ENCODE measurements around the genes GAGE12J, USP27X, CLCN5, AKAP4, CENPVL1 and XAGE5.

DNA sequence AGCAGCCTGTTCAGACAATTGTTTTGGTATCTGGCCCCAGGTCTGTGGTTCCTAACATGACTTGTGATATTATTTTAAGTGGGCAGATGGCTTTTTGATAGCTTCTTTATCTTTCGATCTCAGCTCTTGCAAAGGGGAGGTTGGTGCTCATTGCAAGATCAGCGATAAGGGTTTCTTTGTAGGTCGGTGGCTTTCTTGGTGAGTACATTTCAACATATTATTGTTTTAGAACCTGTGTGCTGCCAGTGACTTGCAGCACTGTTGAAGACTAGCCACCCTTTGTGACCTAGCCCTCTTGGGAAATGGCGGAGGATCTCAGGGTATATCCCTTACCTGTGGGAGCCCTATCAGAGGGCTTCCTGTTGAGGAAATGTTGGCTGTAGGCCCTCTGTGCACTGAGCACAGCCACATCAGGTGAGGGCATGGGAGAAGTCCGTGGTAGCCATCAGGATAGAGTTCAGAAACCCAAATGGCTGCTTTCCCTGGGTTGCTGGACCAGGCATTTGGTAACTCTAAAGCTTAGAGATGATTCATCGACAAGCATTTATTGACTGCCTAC lies 3.9 kb downstream of the PPP1R3F start:
- PRO-cap: no peak
- RAMPAGE, long total RNA, 2 experiments: no peak in any of the 2 experiments

GRCh38 chrX:49308702-49309502 lies 5.5 kb downstream of the GAGE10 start:
- PRO-cap: no peak
- RAMPAGE, long total RNA, 2 experiments: no peak in any of the 2 experiments

- PRO-cap: no peak
- RAMPAGE, long total RNA, 2 experiments: no peak in any of the 2 experiments
Observed at GRCh38 chrX:49309503-49310043, 6.1 kb downstream of the GAGE10 start.

GRCh38 chrX:49321958-49322266 lies at the start of gene GAGE12J:
TSS of gene GAGE12J (plus strand) at chrX:49322037.
- PRO-cap: no peak
- RAMPAGE, long total RNA, 2 experiments: no peak in any of the 2 experiments

- PRO-cap: no peak
- RAMPAGE, long total RNA, 2 experiments: no peak in any of the 2 experiments
Observed at GRCh38 chrX:49840815-49841286, 11.7 kb downstream of the PAGE4 start.

- PRO-cap: bidirectional peak, plus-strand start at chrX:49879257, minus-strand start at chrX:49878994; bidirectional peak, plus-strand start at chrX:49879497, minus-strand start at chrX:49879456
- RAMPAGE, long total RNA, 2 experiments: no peak in any of the 2 experiments
Observed at GRCh38 chrX:49878800-49879760, at the start of gene USP27X. TSS of gene USP27X (plus strand) at chrX:49879484.

GRCh38 chrX:49879761-49880141 lies 467 bp downstream of the USP27X start:
- PRO-cap: no peak
- RAMPAGE, long total RNA, 2 experiments: no peak in any of the 2 experiments

GRCh38 chrX:49922228-49922851 lies at the start of gene CLCN5:
TSS of gene CLCN5 (plus strand) at chrX:49922596.
- PRO-cap: bidirectional peak, plus-strand start at chrX:49922579, minus-strand start at chrX:49922365
- RAMPAGE, long total RNA, 2 experiments: start-site peak on the plus strand in 2 of 2 experiments, at chrX:49922546-49922683 at its widest, 25 to 67 reads per replicate

GRCh38 chrX:50093738-50094096 lies 107.1 kb downstream of the AKAP4 start:
- PRO-cap: no peak
- RAMPAGE, long total RNA, 2 experiments: no peak in any of the 2 experiments

DNA sequence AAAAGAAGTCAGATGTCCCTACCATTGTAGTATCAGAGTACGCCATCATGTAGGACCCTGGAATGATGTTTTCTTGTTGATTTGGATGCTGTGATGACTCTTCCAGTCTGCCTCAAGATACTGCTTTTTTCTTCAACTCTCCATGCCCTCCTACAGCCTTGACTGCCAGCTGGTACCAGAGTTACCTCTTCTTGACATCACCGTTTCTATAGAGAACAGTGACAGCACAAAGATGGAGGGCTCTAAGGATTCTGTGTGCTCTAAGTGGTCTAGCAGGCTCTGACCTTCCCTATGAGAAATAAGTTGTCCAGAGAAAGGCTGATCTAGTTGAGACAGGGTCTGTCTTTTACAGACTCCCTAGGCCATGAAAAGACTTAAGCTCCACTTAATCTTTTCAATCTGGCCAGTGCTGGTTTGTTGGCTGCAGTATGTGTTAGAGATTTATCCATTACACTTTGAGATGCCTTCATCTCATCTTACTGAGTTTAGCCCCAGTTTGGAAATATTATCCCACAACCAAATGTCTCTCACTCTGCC lies at the start of gene AKAP4:
TSS of gene AKAP4 (minus strand) at position 167 of the 537 bp plus-strand sequence.
- PRO-cap: no peak
- RAMPAGE, long total RNA, 2 experiments: no peak in any of the 2 experiments

DNA sequence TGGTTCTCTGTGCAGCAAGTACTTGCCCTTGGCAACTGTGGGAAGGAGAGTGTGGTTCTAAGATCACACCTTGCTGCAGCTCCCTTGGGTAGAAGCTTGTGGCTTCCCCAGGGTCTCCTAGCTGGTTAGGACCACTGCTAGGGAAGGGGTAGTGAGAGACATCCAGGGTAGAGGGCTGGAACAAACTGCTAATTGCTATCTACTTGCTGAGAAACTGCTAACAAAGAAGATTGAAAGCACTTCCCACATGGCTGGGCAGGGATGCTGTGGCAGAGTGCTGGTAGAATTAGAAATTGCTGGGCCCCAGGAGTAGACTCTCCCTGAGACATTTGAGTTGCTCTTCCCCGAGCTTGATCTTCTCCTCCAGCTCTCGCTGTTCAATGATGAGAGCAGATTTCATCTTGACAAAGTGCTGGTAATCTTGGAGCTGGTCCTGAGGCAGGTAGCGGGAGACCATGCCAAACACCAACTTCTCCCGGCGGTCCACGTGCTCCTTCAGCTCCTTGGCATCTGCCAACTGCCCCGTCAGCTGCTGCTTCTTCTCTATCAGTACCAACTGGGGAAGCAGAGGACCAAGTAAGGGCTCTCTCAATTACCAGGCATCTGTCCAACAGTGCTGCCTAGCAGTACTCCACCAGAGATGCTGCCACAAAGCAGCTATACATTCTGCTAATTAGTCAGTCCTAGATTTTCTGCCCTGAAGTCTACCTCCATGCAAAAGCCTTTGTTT lies 125.9 kb upstream of the DGKK start:
- PRO-cap: no peak
- RAMPAGE, long total RNA, 2 experiments: no peak in any of the 2 experiments

- PRO-cap: no peak
- RAMPAGE, long total RNA, 2 experiments: no peak in any of the 2 experiments
Observed at GRCh38 chrX:51710211-51710738, at the start of gene CENPVL1. TSS of gene CENPVL1 (plus strand) at chrX:51710512.

DNA sequence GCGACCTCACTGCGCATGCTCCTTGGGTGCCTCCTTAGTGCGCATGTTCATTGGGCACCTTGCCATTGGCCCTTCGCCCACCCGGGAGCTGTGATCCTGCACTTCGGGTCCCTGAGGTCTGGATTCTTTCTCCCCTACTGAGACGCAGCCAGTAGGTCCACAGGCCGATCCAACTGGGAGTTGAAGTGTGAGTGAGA lies at the start of gene XAGE5:
TSS of gene XAGE5 (plus strand) at position 62 of the 197 bp plus-strand sequence.
- PRO-cap: no peak
- RAMPAGE, long total RNA, 2 experiments: no peak in any of the 2 experiments

- PRO-cap: no peak
- RAMPAGE, long total RNA, 2 experiments: no peak in any of the 2 experiments
Observed at GRCh38 chrX:52979261-52980207, 21.2 kb upstream of the FAM156A start.

DNA sequence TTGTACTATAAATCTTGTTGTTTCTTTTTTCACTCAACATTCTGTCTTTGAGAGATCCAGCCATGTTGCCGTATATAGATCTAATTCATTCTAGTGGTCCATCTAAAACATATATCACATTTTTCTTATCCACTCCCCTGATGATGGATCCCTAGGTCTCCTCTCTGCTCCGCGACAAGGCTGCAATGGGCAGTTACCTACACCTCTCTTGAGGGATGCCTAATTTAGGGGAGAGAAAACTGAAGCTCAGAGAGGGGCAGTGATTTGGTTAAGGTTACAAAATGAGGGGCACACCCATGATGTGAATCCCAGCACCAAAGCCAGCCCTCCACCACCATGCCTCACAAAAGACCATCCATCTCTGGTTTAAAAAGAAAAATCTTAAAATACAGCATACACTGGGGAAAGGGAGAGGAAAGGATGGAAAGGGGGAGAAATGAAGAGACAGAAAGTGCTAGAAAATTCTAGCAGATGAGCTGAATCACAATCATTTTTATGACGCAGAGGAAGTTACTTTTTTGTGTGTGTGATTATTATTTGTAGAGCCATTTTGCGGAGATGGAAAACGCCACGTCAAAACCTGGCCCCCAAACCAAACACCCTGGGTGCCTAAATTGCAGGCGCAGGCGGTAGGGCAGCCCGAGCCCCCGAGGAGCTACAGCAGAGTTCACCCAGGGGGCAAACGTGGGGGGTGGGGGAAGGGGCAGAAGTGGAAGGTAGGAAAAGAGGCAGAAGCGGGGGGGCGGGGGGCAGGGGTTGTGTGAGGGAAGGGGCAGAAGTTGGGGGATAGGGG lies 1.4 kb upstream of the TSPYL2 start:
- PRO-cap: unidirectional peak, plus-strand start at position 542 of the sequence
- RAMPAGE, long total RNA, 2 experiments: no peak in any of the 2 experiments

DNA sequence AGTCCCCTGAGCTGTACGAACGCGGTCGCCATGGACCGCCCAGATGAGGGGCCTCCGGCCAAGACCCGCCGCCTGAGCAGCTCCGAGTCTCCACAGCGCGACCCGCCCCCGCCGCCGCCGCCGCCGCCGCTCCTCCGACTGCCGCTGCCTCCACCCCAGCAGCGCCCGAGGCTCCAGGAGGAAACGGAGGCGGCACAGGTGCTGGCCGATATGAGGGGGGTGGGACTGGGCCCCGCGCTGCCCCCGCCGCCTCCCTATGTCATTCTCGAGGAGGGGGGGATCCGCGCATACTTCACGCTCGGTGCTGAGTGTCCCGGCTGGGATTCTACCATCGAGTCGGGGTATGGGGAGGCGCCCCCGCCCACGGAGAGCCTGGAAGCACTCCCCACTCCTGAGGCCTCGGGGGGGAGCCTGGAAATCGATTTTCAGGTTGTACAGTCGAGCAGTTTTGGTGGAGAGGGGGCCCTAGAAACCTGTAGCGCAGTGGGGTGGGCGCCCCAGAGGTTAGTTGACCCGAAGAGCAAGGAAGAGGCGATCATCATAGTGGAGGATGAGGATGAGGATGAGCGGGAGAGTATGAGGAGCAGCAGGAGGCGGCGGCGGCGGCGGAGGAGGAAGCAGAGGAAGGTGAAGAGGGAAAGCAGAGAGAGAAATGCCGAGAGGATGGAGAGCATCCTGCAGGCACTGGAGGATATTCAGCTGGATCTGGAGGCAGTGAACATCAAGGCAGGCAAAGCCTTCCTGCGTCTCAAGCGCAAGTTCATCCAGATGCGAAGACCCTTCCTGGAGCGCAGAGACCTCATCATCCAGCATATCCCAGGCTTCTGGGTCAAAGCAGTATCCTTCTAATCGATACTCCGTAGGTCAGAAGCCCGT lies 540 bp downstream of the TSPYL2 start:
- PRO-cap: bidirectional peak, plus-strand start at position 265 of the sequence, minus-strand start at position 140 of the sequence
- RAMPAGE, long total RNA, 2 experiments: no peak in any of the 2 experiments

GRCh38 chrX:53087685-53087936 lies 5.4 kb downstream of the TSPYL2 start:
- PRO-cap: no peak
- RAMPAGE, long total RNA, 2 experiments: no peak in any of the 2 experiments

DNA sequence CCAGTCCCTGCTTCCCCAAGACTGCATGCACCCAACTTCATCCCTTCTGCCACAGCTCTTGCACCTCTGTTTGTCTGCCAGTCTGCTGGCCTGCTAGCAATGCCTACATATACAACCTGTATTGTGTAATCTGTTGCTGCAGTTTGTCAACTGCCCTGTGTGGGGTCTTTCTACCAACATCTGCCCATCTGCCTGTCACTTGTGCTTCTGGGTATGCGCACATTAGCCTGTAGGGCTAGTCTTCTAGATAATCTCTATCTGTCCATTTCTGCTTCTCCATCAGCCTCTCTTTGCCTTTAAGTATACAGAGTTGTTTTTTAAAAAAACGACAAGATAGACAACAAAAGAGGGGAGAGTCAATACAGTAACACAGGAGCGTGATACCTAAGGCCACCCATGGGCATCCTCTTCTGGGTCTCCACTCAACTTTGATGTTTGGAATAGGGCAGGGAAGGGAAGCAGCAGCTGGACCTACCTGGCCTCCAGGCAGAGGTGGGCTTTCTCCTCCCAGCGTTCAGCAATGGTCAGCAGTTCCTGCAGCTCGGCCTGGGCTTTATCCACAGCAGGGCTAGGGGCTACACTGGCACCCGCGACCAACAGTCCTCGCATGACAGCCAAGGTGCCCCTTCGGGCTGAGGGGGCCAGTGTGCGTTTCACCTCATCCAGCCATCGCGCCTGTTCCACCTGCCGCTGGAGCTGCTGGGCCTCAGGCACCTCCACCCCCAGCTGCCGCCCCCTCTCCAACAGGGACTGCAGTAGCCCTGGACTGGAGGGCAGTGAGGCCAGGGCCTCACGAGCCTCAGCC lies 28.6 kb downstream of the KDM5C start:
- PRO-cap: no peak
- RAMPAGE, long total RNA, 2 experiments: no peak in any of the 2 experiments

DNA sequence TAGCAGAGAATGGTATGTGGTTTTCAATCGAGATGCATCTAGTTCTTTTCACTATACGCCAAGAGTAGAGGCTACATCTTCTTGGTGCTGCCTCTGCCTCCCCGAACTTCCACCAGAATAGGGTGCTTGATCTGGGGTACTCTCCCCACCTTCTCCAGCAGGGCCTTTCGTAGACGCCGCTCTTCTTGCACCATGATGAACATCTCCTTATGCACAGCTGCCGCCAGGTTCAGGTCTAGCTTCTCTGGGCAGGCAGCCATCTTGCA lies 23.7 kb downstream of the KDM5C start:
- PRO-cap: no peak
- RAMPAGE, long total RNA, 2 experiments: no peak in any of the 2 experiments

DNA sequence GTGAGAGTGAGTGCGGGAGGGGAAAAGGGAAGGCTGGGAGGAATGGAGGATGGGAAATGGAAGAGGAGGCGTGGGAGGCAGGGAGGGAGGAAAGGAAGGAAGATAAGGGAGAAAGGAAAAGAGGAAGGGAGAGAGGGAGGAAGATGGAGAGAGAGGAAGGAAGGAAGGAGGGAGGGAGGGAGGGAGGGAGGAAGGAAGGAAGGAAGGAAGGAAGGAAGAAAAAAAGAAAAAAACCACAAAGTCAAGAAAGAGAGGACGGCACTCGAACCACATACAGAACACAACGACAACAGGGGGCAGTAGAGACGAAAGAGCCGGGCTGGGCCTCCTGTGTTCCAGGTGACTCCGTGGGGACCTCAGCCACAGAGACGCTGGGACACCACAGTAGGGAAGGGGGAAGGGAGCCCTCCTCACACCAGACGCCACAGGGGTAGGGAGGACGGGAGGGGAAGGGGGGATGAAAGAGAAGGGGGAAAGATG lies 41.4 kb downstream of the IQSEC2 start:
- PRO-cap: no peak
- RAMPAGE, long total RNA, 2 experiments: no peak in any of the 2 experiments